AG09309 (cell line): ENCODE measurements around a stretch of chr18.

DNA sequence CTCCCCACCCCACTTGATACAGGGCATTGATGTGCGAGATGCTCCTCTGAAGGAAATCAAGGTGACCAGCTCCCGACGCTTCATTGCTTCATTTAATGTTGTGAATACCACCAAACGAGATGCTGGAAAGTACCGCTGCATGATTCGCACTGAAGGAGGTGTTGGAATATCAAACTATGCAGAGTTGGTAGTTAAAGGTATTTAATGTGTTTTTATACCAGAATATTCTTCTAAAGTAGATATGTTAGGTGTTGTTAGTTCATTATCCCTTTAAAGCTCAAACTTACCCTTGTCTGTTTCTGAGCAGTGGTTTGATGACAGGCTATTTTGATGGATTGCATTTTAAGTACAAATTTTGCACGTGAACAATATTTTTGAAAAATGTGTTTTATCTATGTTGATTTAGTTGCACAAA is 382.1 kb downstream of the PTPRM start:
- RRBS, result no CpG with 5 or more reads among the region's 7 CpGs

GRCh38 chr18:7976302-7976800 is 409.2 kb downstream of the PTPRM start:
- RRBS, result no CpG with 5 or more reads among the region's 7 CpGs

GRCh38 chr18:8045800-8046316 is 478.7 kb downstream of the PTPRM start:
- RRBS, result no CpG with 5 or more reads among the region's 8 CpGs

DNA sequence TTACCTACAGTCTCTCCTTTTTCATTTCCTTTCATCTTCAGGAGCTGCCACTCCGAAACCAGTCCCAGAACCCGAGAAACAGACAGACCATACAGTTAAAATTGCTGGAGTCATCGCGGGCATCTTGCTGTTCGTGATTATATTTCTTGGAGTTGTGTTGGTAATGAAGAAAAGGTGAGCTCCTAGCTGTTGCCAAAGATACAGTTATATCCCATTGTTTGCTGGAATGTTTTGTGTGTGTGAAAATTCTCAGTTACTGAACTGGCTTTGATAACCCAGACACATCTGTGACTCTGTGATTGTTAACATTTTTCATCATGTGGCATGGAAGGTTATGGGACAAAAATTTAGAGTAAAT is 465.7 kb upstream of the RAB12 start:
- RRBS, result no CpG with 5 or more reads among the region's 5 CpGs

DNA sequence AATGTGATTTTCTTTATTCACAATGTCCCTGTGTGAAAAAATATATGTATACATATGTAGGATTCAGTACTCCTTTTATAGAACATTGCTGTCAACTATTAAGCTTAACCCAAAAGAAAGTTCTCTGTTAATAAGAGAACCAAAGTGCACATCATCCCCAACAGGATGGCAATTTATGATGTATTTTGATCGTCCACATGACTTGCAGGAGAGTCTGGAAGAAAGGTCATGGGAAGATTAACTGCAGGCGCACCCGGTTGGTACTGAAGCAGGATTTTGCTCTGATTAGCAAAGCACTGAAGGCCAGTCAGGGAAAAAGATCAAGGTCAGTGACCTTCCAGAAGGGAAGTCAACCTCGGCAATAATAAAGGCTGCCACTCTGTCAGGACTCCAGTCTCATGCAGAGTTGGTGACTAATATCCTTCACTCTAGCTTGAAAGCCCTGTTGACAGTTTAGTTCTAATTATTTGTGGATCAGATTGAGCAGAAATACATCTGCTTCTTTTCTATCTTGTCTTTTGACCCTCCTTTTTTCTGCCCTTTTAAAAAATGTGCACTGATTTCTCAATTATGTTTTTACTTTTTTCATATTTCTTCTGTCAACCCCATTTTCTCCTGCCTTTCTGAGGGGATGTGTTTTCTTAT is 432.7 kb upstream of the RAB12 start:
- RRBS, result no CpG with 5 or more reads among the region's 4 CpGs

- RRBS, result 100% methylated on average over 2 of the region's 12 CpGs
These were observed 356.2 kb upstream of the RAB12 start for GRCh38 chr18:8253045-8253497.

GRCh38 chr18:8318890-8319701 is 290.1 kb upstream of the RAB12 start:
- RRBS, result no CpG with 5 or more reads among the region's 7 CpGs

GRCh38 chr18:8341335-8341819 is 267.9 kb upstream of the RAB12 start:
- RRBS, result no CpG with 5 or more reads among the region's 5 CpGs

GRCh38 chr18:8661570-8662302 is 43.6 kb upstream of the MTCL1 start:
- RRBS, result no CpG with 5 or more reads among the region's 13 CpGs

DNA sequence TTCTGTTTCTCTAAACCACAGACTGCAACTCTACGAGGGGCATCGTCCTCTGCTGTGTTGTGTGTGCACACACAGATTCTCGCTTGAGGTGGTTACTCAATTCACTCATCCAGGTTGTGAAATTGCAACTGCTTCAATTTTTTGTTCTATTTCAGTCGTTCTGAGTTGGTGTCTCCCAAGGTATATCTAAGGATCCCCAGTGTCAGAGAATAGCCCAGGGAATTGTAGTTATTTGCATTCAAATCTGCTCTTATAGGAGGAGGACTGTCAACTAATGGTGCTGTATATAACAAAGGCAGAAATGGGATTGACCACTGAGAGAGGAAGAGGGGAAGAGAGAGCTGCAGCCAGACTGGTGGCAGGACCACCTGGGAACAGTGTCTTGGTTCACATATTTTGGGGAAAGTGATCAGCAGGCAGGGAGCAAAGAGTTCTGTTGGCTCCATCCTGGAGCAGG is 113.3 kb upstream of the NDUFV2 start:
- RRBS, result no CpG with 5 or more reads among the region's 4 CpGs

DNA sequence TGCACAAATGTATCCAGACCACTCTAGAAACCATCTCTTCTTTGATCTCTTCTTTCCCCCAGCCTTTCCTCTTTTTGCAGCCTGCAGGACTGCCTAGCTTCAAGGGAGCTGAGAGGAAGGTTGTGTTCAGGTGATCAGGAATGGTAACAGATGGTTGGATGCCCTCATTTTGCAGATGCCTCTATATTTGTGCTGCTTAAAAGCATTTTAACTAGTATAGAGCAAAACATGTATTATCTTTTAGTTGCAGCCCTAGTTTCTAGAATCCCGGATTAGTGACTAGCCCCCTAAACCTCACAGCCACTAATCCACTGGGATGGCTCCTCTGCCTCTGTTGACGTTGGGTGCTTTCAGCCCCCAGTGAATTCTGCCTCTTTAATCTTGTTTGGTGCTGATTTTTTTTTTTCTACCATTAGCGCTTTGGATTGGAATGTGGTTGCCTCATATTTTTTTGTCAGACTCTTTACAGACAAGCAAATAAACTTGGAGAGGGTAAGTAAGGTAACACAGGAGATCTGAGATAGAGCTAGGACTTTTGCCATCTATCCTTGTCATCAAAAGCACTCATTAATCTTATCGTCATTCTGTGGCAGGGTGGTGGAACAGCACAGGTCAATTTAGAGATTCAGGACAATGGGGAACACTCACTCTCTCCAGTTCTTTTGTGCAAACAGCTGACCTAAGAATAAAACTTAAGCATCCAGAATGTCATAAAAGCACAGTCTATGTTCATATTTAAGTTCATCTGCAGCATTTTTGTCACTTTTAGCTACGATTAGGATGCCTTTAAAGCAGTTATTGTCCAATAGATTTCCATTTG is 103.7 kb upstream of the NDUFV2 start:
- RRBS, result no CpG with 5 or more reads among the region's 5 CpGs

DNA sequence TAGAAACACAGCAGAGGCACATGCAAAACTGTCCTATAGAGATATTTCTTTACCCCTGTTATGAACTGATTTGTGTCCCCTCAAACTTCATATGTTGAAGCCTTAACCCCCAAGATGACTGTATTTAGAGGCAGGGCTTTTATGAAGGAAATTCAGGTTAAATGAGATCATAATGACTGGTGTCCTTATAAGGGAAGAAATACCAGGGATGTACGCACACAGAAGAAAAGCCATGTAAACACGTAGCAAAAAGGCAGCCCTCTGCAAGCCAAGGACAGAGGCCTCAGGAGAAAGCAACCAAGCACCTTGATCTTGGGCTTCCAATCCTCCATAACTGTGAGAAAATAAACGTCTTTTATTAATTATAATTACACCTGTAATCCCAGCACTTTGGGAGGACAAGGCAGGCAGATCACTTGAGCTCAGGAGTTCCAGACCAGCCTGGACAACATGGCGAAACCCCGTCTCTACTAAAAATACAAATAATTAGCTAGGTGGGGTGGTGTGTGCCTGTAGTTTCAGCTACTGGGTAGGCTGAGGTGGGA is 101.2 kb upstream of the NDUFV2 start:
- RRBS, result no CpG with 5 or more reads among the region's 5 CpGs

- RRBS, result no CpG with 5 or more reads among the region's 18 CpGs
These were observed 32.9 kb upstream of the NDUFV2 start for GRCh38 chr18:9069344-9070217.

DNA sequence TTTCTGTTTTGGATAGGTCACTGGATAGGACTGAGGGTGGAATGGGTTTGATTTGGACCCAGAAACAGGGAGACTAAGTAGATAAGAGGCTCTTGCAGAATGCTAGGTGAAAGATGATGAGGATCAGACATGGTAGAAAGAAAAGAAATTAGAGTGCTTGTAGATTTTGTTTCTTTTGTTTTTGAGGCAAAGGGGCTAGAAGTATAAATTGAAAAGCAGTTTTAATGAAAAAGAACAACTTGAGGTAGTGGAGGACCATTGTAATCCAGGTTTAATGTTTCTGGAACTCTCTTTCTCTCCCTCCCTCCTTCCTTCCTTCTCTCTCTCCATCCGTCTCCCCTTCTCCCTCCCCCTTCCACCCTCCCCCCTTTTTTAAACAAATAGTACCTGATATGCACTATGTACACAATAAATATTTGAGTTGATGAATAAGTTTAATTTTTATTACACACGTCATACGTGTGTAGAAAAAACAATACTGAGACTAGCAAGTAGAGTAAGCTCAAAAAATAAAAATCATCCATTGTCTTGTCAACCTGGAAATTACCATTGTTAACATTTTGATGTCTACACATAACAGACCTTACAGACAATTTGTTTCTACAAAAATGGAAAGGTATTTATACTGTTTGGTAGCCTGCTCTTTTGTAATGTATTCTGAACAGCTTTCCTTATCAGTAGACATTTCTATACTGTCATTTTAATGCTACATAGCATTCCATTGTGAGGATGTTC is 2.0 kb downstream of the NDUFV2 start:
- RRBS, result no CpG with 5 or more reads among the region's 3 CpGs

- RRBS, result no CpG with 5 or more reads among the region's 5 CpGs
These were observed 3.5 kb upstream of the ANKRD12 start for GRCh38 chr18:9132714-9133889.

DNA sequence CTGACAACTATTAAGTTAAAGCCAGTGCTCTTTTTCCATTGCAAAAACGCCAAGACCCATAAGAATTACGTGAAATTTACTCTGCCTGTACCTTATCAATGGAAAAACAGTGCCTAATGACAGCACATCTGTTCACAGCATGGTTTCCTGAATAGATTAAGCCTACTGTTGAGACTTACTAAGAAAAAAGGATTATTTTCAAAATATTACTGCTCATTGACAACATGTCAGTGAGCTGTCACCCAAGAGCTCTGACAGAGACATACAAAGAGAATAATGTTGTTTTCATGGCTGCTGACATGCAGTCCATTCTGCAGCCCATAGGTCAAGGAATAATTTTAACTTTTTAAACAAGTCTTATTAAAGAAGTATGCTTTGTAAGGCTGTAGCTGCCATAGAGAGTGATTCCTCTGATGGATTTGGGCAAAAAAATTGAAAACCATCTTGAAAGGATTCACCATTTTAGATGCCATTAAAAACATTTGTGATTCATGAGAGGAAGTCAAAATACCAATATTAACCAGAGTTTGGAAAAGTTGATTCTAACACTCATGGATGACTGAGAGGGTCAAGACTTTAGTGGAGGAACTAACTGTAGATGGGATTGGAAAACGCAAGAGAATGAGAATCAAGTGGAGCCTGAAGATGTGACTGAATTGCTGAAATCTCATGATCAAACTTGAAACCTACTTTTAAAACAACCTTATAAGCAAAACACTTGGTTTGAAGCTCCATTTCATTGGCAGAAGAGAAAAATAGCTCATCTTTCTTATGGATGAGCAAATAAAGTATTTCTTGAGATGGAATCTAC is 53.2 kb downstream of the ANKRD12 start:
- RRBS, result no CpG with 5 or more reads among the region's 3 CpGs

GRCh38 chr18:9333890-9334320 is 668 bp upstream of the TWSG1 start:
- RRBS, result no CpG with 5 or more reads among the region's 34 CpGs

DNA sequence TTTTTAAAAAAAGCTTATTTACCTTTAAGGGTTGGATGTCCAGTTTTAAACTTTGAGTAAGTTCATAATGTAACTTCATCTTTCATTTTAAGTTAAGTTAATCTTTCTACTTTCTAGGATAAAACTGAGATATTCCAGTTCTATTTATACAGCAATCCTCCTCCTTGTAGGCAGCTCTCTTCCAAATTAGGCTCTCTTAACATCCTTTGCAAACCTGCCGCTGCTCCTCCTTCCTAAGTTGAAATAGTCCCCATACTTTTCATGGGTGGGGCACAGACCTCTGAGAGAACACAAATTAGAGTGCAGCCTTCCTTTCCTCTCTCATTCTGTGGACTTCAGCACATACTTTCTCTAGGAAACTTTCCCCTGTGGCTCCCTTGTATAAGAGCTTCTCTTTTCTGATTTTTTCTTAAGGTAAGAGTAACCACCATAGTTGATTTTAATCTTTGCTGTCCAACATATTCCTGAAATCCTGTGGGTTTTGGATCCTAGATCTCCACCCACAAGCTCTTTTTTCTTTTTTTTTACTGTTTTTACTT is 28.3 kb downstream of the TWSG1 start:
- RRBS, result no CpG with 5 or more reads among the region's 1 CpG

DNA sequence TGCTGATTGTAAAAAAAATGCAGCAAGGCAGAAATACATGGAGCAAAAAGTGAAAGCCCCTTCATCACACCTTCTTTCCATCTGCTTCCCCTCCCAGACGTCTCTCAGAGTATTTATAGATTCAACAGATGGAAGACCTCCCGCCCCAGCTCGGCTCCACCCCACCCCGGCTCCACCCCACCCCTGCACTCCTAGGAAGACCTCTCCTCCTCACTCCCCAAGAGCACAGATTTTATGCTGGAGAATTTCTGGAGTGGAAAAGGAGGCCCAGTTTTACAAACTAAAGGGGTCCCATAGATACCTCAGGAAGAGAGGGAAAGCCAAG is 41.5 kb upstream of the RALBP1 start:
- RRBS, result no CpG with 5 or more reads among the region's 4 CpGs